ENCODE measurements around a stretch of chr2.

GRCh38 chr2:216505388-216505883, 6.8 kb downstream of the RPL37A start:
- PRO-cap, 2 experiments = no peak in any of the 2 experiments

DNA sequence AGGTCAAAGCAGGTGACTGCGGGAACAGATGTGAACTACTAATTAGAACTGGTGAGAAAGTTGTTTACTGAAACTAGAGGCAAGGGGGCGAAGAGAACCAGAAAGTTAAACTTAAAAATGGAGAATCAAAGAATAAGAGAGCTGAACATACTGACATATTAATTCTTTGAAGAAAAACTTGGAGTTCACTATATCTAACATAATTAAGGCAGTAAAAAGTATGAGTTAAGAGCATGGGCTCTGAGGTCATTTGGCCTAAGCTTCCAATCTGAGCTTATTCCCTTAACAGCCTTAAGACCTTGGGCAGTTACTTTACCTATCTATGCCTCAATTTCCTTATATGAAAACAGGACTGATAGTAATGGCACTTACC, 66.9 kb downstream of the RPL37A start:
- PRO-cap, 2 experiments = peak in 1 of 2 experiments; most common plus-strand start position 114 of the sequence (in 1)

DNA sequence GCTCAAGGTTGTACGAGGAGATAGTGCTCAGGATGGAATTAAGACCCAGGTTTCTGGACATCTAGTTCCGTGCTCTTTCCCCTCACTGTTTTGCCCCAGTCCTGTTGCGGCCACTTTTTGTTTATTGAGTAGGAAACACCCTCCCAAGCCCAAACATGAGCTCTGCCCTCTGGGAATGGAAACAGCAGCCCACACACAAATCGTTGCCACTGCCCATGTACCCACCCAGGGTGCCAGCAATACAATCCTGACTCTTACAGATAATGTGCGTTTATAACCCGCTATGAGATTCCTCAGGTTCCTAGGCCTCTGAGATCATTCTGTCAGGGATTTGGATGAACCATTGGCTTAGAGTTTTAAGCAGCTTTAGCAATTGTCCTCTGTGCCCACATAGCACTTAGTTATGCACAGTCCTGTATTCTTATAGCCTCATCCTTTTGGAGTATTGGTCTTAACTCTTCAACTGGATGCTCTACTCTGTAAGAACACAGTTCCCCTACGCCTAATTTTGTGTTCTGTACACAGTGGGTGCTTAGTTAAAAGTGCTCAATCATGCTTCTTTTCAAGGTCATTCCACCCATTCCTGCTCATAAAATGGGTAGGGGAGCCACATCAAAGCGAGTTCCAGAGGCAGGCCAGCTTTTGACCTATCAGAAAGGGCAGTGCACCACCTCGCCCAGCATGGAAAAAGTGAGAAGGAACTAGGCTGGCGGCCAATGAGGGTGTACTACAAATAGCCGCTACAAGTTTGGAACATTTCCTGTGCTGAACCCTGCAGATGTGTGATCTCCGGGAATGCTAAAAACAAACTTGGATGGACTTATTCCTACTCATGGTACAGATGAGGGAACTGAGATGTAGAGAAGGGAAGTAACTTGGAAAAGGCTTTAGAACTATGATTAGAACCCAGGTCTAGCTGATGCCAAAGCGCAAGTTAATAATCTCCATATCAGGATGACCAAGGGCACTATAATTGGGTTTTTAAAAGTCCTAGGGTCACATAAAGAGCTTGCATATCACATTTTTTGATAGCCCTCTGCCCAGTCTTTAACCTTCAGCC, 60.2 kb upstream of the IGFBP2 start:
- PRO-cap, 2 experiments = peak in 2 of 2 experiments; most common plus-strand start position 318 of the sequence (in 1); most common minus-strand start position 92 of the sequence (in 2)

DNA sequence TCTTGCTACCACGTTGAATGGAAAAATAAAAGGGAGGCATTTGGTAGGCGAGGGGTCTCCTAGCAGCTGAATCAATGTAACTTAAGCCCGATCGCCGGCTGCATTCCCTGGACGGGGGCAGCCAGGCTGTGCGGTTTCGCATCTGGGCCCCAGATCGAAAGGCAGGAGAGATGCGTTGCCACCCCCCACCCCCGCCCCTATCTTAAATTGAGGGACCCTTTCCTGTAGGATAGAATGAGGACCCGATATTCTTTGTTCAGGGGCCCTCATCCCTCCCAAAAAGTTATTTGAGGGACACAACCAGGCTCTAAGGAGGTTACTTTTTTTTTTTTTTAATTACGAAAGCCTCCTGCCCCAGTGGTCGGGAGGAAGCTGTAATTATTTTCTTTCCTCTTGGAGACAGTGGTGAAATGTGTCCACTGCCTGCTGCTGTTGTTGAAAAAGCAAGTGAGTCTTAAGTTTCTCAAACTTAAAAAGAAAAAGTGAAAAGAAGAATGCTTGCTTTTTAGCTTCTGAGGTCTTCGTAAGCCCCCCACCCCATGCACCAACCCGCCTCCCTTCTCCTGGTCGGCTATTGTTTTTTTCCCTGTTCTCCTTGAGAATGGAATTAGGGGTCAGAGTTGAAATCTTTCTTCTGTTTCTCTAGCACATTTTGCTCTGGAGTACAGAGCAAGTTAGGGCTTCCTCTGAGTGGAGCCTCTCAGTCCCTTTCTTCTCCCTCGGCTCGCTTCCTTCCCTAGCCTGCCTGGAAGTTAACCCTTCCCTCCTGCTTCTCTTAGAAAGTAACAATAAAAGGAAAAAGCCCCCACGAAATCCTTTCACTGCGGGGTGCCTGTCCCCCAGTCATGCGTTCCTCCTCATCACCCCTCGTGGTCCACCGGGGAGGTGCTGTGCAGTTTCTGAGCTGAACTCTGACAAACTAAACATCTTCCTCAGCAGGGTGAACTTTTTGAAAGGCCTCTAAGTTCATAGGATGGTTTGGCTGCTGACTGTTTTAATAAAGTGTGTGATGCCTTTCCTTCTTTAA, 1.7 kb downstream of the IGFBP2 start:
- PRO-cap, 2 experiments = no peak in any of the 2 experiments

DNA sequence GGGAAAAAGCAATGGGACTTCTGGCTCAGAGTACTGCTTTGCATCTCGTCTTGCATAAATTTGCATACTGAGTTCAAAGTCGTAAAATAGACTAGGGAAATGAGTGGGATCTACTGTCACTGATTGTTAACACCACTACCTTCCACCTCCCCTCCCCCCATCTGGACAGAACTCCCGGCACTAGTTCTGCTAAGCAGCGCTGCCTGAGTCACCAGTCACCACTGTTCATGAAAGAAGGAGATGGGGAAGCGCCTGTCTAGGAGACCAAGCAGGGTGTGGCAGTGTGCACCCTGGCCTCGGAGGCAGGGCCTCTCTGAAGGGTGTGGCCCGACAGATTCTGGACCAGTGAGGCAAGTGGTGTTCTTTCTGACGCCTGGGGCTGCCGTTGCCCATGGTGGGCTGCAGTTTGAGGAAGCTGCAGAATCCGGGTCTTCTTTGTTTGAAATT, 3.9 kb downstream of the IGFBP2 start:
- PRO-cap, 2 experiments = peak in 1 of 2 experiments; most common minus-strand start position 229 of the sequence (in 1)

- PRO-cap, 2 experiments = no peak in any of the 2 experiments
These were observed 4.8 kb downstream of the IGFBP5 start for GRCh38 chr2:216690243-216691260.

DNA sequence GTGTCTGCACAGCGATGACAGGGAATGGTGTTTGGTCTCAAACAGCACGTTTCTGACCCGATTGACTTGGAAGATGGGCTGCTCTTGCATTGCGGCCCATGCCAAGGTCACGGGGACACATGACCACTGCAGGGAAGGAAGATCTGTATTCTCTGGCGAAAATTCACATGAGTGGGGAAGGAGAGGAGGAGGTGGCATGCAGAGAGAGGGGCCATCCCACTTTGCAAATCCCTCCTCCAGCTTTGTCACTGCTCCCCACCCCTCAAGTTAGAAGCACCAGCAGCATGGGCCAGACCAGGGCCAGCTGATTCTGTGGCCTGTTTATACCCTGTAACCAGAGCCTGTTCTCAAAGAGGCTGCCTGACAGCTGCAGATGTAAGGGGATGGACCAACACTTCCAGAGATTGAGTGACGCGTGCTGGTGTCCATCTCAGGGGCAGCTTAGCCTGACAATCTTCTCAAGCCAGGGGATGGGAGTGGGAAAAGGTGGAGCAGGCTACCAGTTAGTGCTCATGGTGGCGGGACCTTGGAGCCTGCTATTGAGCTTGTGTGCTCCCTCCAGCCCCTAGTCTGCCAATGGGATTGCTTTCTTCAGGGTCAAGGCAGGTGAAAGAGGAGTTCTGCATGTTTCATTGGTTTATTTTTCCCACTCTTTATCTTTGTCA, 57.1 kb downstream of the TNP1 start:
- PRO-cap, 2 experiments = no peak in any of the 2 experiments

DNA sequence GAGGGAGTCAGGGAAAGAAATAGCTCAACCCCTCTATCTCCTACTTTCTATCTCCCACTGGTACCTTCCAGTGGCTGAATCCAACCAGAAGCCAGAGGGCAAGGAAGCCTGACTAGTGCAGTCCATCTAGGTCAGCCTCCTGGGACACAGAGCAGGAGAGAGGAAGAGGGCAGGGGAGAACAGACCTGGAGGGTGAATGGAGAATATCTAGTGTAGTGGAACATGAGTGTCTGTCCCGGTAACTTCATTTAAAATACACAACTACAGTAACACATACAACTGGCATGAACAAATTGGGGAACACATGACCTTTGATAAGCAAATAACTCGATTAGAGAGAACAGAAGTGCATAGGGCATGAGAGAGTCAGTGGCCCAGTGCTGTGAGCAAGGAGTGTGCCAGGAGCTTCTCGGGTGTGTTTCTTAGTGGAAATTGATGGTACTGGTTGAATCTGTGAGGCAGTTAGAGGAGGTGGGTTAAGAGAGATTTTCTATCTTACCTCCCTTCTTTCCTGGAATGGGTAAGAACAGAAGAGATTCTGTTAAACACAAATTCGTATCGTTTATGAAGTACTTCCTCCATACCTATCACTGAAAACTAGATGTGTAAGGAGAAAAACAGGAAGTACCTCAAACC, 40.8 kb downstream of the TNP1 start:
- PRO-cap, 2 experiments = no peak in any of the 2 experiments

GRCh38 chr2:216870560-216870871, 10.7 kb upstream of the TNP1 start:
- PRO-cap, 2 experiments = no peak in any of the 2 experiments

- PRO-cap, 2 experiments = no peak in any of the 2 experiments
These were observed 20.8 kb upstream of the TNP1 start for GRCh38 chr2:216880570-216881243.

DNA sequence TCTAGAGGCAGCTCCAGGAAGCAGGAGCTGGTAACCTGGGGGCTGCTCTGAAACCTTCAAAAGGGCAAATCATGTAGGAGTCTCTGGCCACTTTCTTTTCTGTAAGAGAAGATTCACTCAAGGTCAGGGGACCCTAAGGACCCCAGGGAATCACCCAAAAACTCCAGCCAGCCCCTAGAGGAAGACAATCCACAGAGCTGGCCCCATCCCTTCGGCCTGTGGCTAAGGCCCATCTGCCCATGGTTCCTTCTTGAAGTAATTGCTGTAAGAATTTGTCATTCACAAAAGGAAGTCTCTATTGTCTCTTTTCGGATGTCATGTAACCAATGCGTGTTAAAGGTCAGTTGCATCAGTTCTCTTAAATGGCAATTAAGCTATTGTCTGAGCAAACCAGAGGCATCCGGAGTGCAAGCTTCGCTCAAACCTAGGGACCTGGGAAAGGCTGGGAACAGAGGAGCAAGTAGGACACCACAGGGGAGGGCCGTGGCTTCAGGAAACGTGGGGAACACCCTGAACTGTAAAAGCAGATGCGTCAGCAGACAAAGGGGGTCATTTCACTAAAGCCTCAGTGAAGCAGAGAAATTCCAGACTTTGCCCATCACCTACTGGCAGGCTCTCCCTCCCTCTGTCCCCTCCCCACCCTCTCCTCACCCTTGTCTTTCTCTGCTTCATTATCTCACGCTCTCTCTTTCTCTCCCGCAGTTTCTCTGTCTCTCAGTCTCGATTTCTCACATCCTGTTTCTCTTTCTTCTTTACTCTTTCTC, 204.4 kb upstream of the TNP1 start:
- PRO-cap, 2 experiments = no peak in any of the 2 experiments

DNA sequence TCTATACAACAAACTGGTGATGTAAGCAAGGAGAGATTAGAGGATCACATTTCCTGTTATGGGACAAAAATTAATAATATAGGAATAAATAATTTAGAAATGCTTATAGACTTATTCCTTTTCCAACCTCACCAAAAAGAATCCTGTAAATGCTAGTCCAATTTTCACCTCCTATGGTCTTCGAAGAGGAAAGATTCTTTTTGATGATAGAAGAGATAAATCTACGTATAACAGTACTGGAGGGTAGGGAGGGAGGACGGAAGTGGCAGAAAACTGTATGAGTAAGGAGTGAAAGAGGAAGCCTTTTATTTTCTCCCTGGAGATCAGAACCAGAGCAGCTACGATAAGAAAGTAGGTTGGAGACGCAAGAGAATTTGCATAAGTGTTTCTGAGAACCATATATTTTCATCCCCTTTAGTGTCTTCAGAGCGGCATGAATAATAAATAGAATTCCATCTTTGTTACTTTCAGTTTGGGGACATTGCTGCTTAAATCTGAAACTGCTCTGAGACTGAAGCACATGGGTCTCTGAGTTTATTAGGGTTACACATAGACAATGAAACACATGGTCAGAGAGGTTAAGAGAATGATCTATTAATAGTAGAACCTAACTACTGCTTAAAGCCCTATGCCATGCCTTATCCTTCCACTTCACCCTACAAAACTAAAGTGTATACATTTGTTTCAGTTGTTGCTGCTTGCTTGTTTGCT, 230.1 kb upstream of the TNP1 start:
- PRO-cap, 2 experiments = no peak in any of the 2 experiments

GRCh38 chr2:217162450-217163187, 302.8 kb upstream of the TNP1 start:
- PRO-cap, 2 experiments = no peak in any of the 2 experiments

GRCh38 chr2:217310190-217310498, 450.3 kb upstream of the TNP1 start:
- PRO-cap, 2 experiments = no peak in any of the 2 experiments

DNA sequence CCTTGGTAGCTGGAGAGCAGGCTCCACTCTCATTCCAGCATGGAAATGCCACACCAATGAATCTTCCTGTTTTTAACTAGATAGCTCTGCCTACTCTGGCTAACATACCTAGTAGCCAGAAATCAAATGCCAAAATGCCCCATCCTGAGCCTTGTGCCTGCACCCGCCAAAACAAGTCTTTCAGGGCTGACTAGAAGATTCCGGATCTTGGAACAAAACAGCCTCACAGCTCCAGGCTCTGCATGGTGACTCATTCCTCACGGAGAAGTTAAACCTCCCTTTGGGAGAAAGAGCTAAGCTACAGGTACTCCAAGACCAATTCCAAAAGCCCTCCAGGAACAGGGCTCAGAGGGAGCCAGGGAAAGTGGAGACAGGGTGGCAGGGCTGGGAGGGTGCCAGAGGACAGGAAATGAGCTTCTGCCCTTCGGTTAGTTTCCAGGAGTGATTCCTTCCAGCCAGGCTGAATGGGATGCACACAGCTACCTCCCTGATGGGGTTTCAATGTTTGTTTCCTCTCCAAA, 295.7 kb downstream of the TNS1 start:
- PRO-cap, 2 experiments = no peak in any of the 2 experiments

- PRO-cap, 2 experiments = no peak in any of the 2 experiments
These were observed 213.5 kb downstream of the TNS1 start for GRCh38 chr2:217789361-217789623.

- PRO-cap, 2 experiments = no peak in any of the 2 experiments
These were observed 205.2 kb downstream of the TNS1 start for GRCh38 chr2:217797476-217798160.

GRCh38 chr2:217824768-217825788, 177.7 kb downstream of the TNS1 start:
- PRO-cap, 2 experiments = no peak in any of the 2 experiments

DNA sequence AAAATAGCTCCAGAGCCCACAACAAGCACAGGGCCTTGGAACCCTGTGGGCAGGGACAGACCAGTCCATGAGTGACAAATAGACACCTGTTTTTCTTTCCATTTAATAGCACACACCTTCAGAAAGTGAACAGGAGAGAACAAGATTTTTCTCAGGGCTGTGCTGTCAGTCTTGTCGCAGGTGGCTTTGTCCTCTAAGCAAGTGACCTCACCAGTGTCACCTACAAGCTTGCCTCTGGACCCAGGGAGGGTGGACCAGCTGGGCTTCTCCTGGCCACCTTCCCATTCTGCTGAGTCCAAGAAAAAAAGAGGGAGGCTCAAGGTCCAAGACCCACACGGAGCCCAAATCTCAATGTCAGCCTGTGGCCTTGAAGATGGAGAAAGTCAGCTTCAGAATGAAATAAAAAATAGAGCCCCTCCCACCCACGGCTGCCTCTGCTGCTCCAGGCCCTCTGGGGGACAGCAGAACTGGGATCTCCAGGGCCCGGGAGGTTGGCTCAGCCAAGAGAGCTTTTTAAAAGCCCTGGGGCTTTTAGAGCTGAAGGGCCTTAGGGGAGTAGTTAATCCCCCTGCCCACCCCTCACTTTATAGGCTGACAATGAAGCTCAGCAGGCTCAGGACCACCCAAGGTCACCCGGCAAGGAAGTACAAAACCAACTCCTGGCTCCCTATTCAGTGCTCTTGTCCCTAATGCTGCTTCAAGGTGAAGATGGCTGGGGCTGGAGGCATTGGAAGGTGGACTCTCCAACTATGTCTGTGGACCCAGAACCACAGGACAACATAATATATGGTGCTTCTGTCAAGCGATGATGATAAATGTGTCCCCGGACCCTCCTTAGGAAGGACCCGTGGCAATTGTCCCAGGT, 145.8 kb downstream of the TNS1 start:
- PRO-cap, 2 experiments = no peak in any of the 2 experiments

- PRO-cap, 2 experiments = no peak in any of the 2 experiments
These were observed 96.0 kb downstream of the TNS1 start for GRCh38 chr2:217906727-217907363.

Measured in Metastatic Liver Carcinoma in the Adrenal Gland (tissue), 2 donors.